Metanephros (tissue), 2 donors: ENCODE results near the genes ERCC8, ZSWIM6, DIMT1 and LRRC70.

DNA sequence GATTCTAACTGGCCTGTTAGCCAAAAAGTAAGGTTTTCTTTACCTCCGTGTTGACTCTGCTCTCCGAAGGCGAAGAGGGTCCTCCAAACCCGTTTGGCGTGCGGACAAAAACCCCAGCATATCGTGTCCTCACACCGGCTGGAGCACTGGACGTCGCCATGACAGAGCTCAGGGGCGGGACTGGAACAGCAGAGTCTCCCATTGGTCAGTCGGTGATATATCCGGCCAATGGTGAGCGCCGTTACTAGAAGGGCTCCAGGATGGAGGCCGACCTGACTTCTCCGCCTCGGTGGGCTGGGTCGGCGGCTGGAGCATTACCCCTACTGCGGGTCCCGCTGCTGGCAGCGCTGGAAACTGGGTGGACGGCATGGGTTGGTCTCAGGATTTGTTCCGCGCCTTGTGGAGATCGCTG lies at the start of gene ERCC8:
TSS of gene ERCC8 (minus strand) at position 182 of the 412 bp plus-strand sequence.
- RAMPAGE, long total RNA, result start-site peak on the minus strand centred at position 168 of the sequence, 17 bp wide, 149 and 108 reads in 2 replicates

GRCh38 chr5:60945301-60946463 lies 677 bp downstream of the NDUFAF2 start:
- RAMPAGE, long total RNA, result no peak

GRCh38 chr5:61162739-61163151 lies 477 bp upstream of the SMIM15 start:
- RAMPAGE, long total RNA, result no peak

GRCh38 chr5:61245979-61246265 lies 83.7 kb upstream of the SMIM15 start:
- RAMPAGE, long total RNA, result no peak

GRCh38 chr5:61332141-61333164 lies at the start of gene ZSWIM6:
TSS of gene ZSWIM6 (plus strand) at chr5:61332258.
- RAMPAGE, long total RNA, result no peak

- RAMPAGE, long total RNA, result no peak
These were observed 5.5 kb downstream of the ZSWIM6 start for GRCh38 chr5:61337321-61338198.

DNA sequence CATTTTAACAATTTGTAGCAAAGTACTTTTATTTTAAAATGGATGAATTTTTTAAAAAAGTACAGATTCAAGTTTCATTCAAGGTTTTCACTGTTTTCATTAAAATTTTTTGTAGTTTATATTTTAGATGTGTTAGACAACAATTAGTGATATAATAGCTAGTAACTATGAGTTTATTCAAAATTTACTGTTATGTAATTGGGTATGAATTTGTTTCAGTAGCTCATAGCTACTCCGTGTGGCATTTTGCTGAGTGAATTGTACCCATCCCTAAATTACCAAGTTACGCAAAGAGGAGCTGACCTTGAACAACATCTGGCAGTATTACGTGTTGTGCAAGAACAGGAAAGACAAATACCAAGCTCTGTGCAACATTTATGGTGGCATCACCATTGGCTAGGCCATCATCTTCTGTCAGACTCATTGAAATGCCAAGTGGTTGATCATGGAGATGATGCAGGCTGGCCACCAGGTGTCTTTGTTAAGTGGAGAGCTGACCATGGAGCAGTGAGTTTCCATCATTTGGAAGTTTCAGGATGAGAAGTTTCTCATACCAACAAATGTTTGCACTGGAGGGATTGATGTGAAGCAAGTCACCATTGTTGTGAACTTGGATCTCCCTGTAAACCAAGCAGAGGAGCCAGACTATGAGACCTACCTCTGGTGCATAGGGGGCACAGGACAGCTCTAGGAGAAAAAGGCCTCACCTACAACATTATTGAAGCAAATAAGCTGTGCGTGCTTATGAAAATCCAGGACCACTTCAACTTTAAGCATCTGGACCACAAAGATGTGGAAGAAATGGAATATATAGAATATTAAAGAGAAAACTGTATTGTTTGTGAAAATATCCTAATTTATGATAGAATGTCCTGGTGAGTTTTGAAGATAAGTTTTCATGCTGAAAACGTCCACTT lies 15.1 kb downstream of the ZSWIM6 start:
- RAMPAGE, long total RNA, result no peak

DNA sequence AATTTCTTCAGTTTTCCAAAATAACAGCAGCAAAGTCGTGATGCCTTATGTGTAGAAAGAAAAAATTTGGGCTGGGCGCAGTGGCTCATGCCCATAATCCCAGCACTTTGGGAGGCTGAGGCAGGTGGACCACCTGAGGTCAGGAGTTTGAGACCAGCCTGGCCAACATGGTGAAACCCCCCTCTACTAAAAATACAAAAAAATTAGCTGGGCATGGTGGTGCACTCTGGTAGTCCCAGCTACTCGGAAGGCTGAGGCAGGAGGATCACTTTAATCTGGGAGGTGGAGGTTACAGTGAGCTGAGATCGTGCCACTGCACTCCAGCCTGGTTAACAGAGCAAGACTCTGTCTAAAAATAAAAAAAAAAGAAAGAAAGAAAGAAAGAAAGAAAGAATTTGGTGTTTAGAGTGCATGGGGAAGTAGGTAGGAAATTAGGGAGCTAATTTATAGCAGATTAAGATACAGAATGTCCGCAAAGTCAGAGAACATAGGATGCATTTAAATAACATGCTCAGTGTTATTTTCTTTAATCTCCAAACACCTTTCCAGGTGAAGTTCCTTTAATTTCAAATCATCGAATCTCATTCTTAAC lies 50.5 kb downstream of the ZSWIM6 start:
- RAMPAGE, long total RNA, result no peak

DNA sequence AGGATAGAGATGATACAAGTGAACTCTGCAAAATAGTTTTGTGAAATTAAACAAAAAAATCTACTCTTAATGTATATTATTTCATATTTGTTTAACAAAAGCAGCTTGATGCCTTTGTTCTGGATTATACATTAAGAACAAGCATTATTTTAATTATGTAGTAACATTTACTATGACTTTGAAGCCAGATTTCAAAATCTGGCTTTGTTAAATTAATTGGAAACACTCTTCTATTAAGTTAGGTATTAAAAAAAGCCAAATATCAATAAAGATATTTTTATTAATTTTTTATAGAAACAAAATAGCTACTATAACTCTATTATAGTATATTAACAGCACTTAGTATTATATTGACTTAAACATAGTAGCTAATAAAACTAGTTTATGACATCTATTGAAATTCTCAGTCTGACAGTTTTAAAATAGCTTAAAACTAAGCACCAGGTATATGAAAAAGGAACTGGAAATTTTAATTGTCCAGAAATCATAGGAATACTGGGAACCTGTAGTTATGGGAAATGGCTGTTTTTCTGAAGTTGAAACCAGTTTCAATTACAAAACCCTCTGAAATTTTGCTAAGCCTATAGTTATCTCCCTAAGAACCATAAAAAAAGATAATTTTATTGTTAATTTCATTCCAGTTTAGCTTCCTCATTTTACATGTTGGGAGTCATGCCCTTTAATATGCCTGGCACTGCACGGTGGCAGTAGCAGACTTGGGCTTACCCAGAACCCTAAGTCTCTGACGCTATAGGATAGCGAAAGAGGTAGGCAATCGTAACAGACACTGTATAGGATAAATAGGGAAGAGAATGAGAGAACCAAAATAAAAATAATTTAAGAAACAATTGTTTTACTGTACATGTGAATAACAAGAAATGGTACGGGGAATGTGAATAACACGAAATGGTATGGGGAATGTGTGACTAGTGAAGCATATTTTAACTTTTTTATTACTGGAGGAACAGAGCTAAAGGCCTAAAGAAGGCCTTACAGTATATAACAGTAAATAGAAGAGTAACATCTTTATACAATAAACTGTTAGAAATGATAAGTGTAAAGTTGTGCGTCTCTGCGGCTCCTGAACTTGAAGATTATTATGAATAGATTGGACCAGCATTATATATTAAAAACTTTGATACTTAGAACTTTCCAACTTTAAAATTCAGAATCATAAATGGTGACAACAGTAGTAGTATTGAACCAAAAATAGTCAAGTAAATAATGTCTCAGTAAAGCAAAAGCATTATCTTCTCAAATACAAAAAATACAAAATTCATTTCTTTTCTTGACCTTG lies 15.6 kb downstream of the DIMT1 start:
- RAMPAGE, long total RNA, result no peak

GRCh38 chr5:62402852-62404166 lies at the start of gene DIMT1:
TSS of gene DIMT1 (minus strand) at chr5:62403905.
- RAMPAGE, long total RNA, result no peak

GRCh38 chr5:62578520-62579083 lies at the start of gene LRRC70:
TSS of gene LRRC70 (plus strand) at chr5:62578819.
- RAMPAGE, long total RNA, result no peak

DNA sequence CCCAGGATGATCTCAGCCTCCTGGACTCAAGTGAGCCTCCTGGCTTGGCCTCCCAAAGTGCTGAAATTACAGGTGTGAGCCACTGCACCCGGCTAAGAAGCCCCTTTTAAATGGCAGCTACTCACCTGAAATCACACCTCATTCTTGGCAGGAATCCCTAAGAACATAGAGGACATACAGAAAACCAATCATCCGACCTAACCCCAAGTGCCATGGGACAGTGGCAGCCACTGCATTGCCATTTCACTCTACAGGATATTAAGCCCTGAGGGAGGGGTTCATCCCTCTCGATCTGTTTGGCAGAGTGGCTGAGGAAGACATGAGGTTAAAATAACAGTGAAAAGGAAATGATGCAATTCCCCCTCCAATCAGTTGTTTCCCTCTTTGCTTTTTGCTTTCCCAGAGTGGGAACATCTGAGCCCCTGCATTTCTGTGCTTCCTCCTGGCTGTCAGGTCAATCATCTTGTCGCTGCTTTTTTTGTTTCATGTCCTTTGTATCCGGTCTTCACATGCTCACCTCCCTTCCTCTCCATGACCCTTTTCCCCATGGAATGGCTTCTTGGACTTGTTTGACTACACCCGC lies 74.8 kb downstream of the LRRC70 start:
- RAMPAGE, long total RNA, result no peak

DNA sequence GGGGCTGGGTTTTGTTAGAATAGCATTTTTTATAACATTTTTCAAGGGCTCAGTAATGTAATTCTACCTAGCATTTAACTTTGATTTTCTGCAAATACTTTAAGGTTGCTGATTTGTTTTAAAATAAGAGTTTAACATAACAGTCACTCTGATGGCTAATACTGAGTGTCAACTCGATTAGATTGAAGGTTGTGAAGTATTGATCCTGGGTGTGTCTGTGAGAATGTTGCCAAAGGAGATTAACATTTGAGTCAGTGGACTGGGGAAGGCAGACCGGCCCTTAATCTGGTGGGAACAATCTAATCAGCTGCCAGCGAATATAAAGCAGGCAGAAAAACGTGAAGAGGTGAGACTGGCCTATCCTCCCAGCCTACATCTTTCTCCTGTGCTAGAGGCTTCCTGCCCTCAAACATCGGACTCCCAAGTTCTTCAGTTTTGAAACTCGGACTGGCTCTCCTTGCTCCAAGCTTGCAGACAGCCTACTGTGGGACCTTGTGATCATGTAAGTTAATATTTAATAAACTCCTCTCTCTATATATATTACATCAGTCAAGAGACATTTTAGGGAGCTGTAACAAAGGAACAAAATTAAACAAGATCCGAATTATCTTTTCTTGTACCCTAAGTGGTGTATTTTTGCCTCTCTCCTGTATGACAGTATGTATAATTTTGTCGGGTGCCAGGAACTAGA lies 576.0 kb downstream of the LRRC70 start:
- RAMPAGE, long total RNA, result no peak

DNA sequence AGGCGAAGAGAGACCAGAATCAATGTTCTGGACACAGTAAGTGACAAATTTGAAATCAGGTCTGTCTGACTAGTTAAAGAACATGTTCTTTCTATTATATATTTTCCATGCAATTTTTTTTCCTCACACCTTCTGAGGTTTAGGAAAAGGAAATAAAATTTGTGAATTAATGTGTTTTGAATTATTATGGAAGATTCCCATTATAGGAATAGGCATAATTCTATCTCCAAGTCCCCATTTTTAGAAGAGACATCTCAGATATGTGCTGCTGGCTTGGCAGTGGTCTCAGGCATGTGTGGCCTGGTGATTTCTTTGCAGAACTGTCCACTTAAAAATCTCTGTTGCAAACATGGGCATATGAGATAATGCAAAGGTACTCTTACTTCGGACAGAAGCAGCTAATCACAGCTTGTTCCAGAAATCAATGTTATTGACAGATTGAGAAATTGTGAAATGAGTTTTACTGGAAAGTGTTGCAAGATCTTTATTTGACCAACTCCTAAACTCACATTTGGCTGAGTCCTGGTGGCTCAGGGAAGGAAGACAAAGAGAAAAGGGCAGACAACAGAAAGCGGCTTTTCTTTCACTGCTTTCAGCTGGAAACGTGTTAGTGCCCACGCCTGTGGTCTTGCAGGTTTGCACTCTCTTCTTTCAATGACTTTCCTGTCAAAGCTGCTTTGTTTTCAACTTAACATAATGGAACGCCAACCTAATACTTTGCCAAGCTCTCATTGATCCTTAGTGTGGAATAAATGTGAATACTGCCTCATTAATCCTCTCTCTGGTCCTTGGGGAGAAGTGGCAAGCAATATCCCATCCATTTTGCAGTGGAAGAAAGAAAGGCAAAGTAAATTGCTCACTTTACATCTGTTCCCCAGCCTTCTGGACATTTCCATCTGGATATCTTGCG lies 586.2 kb downstream of the LRRC70 start:
- RAMPAGE, long total RNA, result no peak

GRCh38 chr5:64164177-64164482 lies 1.5 kb upstream of the RNF180 start:
- RAMPAGE, long total RNA, result no peak

DNA sequence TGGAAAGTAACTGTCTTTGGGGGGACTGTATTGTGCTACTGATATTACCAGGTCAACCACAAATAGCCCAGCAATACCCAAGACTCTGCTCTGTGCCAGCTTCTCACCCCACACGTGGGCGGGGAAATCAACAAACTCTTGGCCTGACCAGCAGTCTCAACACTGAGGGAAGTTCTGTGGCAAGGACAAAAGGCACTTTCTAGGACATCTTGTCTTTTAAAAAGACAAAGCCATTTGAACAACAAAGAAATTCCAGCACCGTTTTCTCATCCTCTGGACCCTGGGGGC lies 297.7 kb downstream of the CWC27 start:
- RAMPAGE, long total RNA, result no peak

- RAMPAGE, long total RNA, result no peak
These were observed 33.7 kb downstream of the SHLD3 start for GRCh38 chr5:65658565-65658808.

DNA sequence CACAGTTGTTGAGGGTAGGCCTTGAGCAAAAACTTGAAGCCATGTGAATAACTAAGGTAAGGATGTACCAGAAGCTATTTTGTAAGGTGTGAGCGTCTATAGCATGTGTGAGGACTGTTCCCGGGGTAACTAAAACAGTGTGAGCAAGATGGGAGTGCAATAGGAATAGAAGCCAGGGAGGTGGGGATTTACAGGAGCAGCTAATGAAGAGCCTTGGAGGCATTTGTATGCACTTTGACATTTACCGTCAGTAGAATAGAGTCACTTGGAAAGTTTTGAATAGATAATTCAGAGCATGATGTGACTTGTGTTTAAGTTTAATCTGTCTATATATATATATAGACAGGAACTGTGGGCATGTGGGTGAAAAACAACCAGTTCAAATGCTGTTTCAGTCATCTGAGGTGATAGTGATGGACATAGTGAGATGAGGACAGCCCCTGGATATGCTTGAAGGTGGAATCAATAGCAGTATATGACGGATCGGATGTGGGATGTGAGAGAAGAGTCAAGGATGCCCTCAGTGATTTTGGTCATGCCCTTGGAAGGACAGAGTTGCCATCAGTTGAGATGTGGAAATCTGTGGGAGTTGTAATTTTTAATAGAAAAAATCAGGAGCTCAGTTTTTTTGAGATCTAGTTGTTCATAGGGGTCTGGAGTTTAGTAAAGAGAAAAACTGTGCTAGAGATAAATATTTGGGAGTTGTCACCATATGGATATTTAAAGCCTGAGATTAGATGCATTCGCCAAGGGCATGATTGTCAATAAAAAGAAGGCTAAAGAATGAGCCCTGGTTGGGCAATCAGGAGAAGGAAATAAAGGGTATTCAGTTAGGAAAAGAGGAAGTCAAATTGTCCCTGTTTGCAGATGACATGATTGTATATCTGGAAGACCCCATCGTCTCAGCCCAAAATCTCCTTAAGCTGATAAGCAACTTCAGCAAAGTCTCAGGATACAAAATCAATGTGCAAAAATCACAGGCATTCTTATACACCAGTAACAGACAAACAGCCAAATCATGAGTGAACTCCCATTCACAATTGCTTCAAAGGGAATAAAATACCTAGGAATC lies 78.7 kb downstream of the ERBIN start:
- RAMPAGE, long total RNA, result no peak

- RAMPAGE, long total RNA, result no peak
These were observed 105.5 kb downstream of the ERBIN start for GRCh38 chr5:66031828-66032247.

GRCh38 chr5:66742039-66742524 lies 145.9 kb downstream of the MAST4 start:
- RAMPAGE, long total RNA, result no peak